Neutrophil (primary cell): ENCODE results near the gene GPR157.

- PRO-cap: unidirectional peak, minus-strand start at chr1:9129102
These were observed at the start of gene GPR157 for GRCh38 chr1:9128524-9129361. GPR157 (minus strand) TSS chr1:9129102.

DNA sequence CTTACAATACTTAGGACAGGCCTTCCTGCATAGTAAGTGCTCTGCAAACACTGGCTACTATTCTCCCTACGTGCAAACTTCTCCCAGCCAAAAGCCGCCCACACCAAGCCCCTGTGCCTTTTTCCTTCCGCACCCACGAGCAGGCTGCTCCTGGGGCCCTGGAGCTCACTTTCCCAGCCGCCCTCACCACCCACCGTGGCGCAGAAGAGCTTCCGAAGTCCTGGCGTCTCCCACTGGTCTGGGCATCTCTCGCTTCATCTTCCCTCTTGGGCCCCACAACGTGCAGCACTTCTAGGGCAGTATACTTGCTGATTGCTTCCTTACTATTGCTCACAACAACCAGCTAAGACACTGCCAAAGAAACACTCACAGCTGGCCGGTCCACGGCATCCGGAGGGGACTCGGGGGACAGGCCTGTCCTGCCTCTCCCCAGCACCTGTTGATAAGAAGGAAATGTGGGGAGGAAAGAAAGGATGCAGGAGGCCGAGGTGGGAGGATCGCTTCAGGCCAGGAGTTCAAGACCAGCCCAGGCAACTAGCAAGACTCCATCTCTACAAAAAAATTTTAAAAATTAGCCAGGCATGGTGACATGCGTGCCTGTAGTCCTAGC is 22.6 kb upstream of the GPR157 start:
- PRO-cap: no peak

GRCh38 chr1:9238564-9239010 is 4.0 kb downstream of the H6PD start:
- PRO-cap: no peak

DNA sequence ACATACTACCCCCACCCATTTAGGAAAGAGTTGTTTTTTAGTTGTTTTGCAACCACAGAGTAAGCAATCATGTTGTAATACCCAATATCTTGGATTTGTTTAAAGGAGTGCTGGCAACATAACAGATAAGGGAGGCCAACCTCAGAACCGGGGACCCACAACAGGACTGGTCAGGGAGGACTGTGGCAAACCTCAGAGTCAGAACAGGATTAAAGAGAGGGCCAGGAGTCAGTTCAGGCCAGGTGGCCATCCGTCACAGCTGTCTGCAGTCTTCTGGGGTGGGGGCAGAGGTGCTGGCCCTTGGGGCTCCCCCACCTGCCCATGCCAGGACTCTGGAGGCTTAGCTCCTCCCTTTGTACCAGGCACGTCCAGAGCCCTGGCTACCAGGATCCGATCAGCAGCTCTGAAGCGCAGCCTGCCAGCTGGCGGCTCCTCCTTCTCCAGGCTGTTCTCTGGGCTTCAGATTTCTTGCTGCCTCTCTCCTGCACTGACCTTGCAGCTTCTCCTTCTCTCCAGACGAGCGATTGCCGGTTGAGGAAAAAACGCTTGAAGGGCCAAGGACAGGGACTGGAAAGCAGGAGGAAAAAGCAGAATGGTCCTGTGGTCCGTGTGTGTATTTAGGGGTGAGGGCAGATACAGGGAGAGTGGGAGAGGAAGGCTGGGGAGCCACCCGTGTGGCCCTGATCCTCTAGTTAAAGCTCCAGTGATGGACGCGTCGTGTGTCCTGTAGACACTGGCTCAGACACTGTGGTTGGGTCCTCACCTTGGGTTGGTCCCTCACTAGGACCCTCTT is 8.0 kb downstream of the H6PD start:
- PRO-cap: no peak

DNA sequence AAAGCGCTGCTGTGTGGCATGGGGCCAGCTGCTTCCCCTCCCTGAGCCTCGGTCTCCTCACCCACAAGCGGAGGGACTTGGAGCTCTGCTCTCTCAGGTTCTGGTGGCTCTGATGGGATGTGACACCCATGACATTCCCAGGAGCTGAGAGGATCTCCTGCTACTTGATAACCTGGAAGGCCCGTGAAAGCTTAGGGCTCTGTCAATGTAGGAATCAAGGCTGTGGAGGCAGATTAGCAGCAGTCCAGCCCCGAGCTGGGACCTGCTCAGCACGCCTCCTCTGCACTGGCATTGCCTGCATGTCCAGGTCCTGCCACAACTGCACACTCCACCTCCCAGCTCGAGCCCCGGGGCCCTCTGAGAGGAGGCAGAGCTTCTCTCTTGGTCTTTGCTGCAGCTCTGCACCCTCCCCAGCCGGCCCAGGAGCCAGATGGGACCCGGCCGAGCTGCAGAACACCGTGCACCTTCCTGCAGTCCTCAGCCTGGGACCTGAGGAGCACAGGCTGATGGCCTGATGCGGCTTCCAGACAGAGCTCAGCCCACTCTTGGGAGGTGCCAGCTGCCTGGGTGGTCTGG is 10.9 kb upstream of the SPSB1 start:
- PRO-cap: no peak

- PRO-cap: no peak
These were observed 13.6 kb downstream of the SPSB1 start for GRCh38 chr1:9306380-9306627.

DNA sequence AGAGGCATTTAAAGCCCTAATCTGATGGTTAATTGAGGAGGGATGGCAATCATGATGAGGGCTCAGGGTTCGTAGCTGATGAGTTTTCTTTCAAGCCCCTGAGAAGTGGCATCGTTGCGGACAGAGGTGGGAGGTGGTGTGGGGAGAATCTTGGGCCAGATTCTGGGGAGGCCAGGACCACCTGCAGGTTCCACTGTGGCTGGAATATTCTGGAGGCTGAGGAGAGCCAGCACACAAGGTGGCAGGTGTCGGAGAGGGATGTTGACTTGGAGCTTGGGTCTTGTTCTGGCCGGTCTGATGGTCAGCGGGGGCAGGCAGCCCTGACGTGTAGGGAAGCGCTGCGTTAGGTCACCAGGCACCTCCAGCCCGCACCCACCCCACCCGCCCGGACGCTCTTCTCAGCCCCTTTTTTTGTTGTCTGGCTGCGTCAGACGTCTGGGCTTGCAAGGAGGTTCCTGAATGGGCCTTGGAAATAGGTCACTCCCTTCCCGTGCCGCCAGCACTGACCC is 29.9 kb downstream of the SPSB1 start:
- PRO-cap: no peak

DNA sequence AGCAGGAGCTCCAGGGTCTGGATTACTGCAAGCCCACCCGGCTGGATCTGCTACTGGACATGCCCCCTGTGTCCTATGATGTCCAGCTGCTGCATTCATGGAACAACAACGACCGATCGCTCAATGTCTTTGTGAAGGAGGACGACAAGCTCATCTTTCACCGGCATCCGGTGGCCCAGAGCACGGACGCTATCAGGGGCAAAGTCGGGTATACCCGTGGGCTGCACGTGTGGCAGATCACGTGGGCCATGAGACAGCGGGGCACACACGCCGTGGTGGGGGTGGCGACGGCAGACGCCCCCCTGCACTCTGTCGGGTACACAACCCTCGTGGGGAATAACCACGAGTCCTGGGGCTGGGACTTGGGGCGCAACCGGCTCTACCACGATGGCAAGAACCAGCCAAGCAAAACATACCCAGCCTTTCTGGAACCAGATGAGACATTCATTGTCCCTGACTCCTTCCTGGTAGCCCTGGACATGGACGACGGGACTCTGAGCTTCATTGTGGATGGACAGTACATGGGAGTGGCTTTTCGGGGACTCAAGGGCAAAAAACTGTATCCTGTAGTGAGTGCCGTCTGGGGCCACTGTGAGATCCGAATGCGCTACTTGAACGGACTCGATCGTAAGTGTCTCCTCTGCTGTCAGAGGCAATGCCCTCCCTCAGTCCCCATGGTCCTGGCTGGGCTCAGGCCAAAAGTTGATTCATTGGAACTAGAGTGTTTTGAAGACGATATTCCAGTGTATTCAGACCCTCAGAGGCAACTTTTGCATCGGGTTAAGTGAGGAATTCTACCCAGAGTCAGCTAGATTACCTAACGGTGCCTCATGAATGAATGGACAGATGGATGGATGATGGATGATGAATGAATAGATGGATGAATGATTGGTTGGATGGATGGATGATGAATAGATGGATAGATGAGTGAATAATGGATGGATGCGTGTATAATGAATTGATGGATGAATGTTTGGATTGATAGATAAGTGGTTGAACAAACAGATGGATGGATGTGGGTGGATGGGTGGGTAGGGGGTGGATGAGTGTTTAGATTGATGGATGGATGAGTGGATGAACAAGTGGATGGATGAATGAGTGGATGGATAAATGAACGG is 63.6 kb downstream of the SPSB1 start:
- PRO-cap: no peak

DNA sequence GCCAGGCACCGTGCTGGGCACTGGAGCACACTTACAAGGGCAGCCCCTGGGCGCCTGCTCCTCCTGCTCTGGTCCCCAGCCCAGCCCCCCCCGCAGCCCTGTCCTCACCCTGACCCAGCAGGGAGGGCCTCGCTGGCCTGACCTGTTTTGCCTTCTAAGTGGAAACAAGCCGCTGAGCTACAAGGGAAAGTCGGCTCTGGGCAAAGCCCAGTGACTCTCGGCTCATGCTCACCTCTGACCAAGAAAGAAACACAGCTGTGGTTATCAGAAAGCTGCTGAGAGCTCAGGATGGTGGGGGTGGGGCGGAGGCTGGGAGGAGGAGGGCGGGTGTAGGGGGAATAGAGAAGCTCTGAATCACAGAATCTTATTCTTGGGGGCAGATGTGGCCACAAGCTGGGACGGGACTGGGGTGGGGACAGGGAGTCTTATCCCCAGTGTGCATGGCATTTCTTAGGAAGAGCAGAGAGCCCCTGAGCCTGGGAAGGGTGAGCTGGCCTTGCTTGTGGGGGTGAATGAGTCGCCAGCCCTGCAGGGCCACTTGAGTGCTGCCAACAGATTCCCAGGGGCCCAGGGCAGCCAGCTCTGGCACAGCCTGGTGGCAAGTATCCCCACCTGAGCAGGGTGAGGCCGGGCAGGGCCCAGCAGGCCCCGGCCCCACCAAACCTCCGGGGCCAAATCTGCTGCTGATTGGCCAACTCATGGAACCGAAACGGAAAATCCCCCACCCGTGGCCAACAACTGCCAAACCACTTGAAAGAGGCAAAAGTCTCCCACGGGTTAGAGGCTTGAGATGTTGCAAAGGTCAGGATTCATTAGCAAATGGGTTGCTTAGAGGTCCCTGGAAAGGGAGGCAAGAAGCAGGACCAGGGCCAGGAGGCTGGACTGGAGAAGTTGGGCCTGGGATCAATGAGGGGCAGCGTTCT is 120.6 kb downstream of the SPSB1 start:
- PRO-cap: no peak

- PRO-cap: no peak
These were observed 121.2 kb downstream of the SPSB1 start for GRCh38 chr1:9413949-9414326.

DNA sequence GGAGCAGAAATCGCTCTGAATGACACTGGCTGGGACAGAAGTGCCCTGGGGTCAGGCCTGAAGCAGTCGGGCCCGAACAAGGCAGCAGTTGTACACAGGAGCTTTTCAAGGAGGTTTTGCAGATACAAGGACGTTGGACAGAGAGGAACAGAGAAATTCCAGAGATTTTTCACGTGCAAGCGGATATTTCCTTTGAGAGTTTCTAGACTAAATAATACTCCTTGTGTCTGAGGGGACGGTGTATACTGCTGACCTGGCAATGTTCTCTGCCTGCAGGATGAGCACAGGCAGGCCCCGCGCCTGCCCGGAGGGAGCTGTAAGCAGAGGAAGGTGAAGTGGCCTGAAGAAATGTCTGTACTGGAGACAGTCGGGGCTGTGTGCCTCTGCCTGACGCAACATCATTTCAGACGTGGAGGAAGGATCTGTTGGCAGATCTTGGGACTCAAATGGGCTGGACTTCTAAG is 95.3 kb upstream of the SLC25A33 start:
- PRO-cap: no peak

DNA sequence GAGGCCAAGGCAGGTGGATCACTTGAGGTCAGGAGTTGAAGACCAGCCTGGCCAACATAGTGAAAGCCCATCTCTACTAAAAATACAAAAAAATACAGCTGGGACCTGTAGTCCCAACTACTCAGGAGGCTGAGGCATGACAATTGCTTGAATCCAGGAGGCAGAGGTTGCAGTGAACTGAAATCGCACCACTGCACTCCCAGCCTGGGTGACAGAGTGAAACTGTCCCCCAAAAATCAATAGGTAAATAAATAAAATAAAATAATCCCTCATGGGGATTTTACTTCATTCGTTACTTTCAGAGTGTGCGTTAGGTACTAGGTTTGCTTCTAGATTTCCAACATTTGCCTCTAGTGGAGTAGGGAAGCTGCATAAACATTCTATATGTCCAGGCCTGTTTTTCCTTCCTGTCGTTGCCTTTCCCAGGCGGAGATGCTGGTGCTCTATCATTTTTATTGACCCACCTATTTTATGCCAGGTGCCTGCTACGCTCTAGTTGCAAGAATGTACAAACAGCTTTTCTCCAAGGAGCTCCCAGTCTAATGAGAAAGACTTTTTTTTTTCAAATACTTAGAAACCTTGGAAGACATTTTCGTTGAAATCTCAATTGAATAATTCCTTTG is 12.0 kb downstream of the SLC25A33 start:
- PRO-cap: no peak

DNA sequence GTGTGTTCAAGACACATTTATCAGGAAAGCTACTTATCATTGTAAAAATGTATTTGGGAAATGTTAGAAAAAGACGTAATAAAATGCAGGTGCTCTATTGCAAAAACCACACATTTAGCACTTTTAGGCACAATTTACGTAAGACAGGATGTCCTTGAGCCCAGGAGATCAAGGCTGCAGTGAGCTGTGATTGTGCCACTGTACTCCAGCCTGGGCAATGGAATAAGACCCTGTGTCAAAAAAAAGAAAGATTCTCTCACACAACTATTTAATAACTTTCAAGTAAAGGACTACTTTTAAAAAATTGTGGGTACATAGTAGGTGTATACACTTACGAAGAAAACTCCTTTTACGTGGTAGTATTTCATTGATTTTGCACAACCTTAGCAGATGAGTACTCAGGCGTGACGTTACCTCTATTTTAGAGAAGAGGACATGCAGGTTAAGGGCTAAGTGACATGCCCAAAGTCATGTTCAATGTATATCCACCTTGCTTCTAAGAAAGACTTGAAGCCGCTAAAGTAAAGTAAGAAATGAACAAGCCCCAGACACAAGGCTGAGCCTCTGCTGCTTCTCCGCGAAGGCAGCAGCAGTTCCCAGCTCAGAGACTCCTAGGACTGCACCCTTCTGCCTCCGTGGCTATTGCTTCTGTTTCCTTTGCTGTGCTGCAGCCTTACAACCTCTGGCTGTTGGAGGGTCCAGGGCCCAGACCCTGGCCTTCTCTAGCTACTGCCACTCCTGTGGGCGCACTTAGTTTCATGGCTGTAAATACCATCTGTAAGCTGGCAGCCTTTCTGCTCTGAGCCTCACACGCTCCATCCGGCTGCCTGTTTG is 18.6 kb downstream of the SLC25A33 start:
- PRO-cap: no peak

DNA sequence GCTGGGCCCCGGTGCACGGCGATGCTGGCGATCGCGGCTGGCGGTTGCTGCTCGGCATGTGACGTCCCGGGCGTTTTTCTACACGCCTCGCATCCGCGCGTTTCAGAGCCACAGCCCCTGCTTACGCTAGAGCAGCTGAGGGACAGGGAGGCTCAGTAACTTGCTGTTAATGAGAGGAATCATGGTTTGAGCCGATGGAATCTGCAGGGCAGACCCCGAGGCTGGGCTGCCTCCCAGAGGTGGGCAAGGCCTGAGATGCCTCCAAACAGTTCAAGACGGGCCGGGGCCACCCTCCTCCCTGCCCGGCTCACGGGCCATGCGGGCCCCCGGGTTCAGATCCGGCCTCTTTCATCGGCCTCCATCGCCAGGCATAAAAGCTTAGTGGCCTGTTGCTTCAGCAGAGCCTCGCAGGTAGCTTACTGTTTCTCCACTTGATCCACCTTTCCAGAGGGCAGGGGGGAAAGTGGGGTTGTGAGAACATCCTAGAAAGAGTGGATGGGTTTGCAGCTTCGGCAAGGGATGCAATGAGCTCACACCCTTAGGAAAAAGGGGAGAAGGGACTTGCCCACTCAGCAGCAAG is 739 bp downstream of the TMEM201 start:
- PRO-cap: no peak

DNA sequence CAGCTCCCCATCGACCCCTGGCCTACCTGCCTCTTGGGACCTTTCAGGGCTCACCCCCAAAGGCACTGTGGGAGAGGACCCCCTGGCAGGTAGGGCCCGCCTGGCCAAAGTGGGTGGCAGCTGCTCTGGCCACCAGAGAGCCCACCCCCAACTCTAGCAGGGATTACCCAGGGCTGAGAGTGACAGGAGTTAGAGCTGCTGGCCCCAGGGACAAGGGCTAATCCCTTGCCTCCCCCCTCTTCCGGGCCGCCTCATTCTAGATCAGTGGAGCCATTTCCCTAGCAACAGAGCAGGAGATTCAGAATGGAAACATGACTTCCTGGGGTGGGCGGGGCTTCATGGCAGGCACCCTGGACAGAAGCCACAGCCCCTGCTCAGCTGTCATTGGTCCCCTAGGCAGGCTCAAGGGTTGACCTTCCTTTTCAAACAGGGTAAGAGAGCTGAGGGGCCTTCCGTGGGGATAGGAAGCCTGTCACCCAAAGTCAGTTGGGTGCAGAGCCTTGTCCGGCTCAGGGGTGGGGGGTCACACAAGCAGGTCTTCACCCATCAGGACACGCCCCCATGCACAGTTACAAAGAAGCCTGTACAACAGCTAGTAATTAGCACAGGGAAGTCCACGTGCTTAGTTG is 4.7 kb downstream of the TMEM201 start:
- PRO-cap: no peak

DNA sequence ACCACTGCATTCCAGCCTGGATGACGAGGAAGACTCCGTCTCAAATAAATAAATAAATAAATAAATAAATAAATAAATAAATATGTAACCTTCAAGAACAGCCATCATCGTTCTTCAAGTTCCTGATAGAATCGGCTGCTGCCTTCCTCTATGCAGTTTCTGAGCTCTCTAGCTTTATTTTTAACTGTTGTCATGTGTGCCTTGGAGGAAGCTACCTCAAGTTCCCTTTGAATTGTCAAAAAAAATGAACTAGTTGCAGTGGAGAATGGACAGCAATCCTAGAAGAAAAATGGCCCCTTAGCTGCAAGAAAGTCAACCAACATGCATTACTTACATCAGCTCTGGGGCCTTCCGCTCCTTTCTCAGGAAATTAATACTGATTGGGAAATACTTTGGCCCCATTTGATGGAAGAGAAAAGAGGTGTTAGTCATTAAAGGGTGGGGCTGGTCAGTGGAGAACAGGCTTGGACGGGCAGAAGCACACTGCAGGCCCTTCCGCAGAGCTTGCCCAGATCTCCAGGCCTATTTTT is 7.0 kb upstream of the PIK3CD start:
- PRO-cap: no peak

DNA sequence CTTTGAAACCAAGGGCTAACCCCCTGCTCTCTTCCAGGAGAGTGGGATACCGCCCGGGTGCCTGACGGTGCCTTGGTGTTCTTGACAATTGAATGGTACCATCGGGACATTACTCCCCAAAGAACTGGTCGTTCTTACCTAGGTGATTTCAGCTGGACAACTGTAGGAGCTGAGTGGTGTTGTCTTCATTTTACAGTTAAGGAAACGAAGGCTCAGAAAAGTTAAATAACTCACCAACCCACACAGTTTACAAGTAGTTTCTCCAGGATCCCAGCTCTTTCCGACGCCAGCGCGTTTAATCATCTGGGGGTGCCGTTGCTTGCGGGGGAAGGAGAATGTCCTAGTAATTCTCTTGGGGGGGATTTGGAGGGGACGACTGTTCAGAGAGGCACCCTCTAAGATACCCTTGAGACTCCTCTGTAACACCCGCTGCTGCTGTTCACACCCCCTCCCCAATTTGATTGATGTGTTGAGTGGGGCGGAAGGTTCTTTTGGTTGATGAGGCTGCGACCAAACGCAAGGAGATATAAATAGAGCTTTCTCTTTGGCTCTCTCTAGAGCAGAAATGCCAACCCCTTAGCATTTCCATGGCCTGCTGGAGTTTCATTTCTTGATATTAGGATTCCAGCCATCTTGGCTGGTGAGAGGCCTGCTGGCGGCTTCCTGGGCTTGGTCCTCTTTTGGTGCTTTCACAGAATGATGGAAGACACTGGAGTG is 1.8 kb downstream of the PIK3CD start:
- PRO-cap: no peak

DNA sequence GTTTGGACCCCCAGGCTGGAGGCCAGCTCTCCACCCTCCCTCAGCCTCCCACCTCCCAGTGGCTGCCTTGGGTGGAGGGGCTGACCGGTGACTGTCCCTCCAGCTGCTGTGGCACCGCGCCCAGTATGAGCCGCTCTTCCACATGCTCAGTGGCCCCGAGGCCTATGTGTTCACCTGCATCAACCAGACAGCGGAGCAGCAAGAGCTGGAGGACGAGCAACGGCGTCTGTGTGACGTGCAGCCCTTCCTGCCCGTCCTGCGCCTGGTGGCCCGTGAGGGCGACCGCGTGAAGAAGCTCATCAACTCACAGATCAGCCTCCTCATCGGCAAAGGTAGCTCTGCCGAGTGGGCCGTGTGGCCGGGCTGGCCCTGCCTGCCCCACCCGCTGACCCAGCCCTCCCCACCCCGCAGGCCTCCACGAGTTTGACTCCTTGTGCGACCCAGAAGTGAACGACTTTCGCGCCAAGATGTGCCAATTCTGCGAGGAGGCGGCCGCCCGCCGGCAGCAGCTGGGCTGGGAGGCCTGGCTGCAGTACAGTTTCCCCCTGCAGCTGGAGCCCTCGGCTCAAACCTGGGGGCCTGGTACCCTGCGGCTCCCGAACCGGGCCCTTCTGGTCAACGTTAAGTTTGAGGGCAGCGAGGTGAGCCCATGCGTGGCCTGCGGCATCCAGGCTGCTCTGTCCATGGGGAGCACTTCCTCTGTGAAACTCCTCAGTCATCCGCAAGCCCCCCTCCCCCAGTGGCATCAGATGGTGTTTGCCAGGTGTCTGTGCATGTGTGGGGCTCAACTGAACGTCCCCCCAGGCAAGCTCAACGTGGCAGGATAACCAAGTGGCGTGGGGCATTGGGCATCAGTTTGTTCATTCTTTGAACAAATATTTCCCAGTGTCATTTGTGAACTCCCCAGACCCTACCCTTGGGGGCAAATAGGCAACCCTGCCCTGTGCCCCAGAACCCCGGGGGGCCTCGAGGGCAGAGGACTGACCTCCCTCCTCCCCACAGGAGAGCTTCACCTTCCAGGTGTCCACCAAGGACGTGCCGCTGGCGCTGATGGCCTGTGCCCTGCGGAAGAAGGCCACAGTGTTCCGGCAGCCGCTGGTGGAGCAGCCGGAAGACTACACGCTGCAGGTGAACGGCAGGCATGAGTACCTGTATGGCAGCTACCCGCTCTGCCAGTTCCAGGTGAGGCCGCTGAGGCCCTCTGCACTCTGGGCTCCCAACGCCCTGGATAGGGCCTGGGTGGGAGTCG is 64.3 kb downstream of the PIK3CD start:
- PRO-cap: no peak

- PRO-cap: no peak
These were observed 77.0 kb downstream of the PIK3CD start for GRCh38 chr1:9728548-9728992.

GRCh38 chr1:9749222-9750020 is 74.3 kb downstream of the CLSTN1 start:
- PRO-cap: no peak